A375 (cell line): ENCODE data around the gene JHY.

GRCh38 chr11:120304484-120304871 lies 20.6 kb upstream of the TLCD5 start:
- RAMPAGE, long total RNA, result no peak

DNA sequence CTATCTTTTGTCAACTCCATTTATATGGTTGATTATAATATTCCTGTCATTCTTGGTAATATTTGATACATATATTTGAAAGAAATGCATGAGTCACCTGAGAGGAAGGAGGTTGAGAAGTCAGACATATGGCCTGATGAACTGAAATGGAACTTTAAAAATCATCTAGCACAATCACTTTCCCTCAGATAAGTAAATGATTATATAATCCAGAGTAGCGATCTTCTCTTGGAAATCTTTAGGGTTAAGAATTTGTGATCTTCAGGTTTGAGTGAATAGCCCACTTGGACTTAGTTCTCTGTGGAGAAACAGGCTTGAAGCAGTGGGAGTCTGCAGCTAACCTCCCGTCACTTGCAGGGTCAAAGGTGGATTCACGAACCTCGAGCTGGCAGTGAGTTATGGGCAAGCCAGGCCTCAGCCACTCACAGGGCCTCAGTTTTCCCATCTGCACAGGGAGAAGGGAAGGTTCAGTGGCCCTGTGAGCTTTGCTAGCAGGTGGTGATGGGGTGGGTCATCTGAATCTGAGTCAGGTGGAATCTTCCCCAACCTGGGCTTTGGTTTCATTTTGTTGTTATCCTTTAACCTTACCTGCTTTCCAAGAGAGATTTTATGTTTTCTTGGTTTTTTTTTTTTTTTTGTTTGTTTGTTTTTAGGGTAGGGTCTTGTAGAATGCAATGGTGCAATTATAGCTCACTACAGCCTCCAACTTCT lies 86.7 kb upstream of the GRIK4 start:
- RAMPAGE, long total RNA, result no peak

- RAMPAGE, long total RNA, result no peak
Observed at GRCh38 chr11:120446351-120446577, 65.3 kb upstream of the GRIK4 start.

- RAMPAGE, long total RNA, result no peak
Observed at GRCh38 chr11:120457120-120457587, 54.4 kb upstream of the GRIK4 start.

- RAMPAGE, long total RNA, result no peak
Observed at GRCh38 chr11:120458013-120458458, 53.5 kb upstream of the GRIK4 start.

DNA sequence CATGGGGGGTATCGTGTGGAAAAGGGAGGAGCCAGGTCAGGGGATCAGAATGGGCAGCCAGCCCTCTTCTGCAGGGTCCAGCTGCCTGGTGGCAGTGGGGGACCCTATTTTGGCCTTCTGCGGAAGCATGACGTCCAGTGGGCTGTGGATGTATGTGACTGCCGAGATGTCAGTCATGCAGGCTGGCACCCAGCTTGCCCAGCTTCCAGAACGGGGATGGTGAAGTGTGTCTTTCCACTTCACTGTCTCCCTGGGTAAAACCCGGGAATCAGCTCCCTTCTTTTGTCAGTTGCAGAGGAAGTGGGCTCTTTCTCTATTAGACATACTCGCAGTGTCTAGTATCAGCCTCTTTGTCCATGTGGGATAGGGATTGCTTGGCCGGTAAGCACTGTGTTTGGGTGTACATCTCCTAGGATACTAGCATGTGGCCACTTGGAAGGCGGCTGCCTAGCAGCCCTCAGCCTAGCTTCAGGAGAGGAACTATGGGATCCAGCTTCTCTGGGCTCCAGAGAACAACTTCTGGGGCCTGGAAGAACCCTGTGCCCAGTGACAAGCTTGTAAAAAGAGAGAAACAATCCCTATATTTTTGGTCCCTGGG lies 51.4 kb downstream of the GRIK4 start:
- RAMPAGE, long total RNA, result no peak

DNA sequence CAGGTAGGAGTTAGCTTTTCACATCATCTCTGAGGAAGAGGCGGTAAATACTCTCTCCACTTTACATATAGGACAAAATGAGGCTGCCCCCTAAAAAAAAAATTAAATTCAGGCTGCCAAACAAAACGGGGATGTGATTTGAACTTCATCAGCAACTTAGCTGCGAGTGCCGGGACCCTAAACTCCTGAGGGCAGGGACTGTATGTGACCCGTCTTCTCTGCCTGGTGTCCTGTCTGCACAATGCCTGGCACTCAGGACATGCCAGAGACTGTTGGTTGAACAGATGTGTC lies 194.7 kb upstream of the TBCEL start:
- RAMPAGE, long total RNA, result no peak

GRCh38 chr11:121391987-121392368 lies 60.1 kb upstream of the SORL1 start:
- RAMPAGE, long total RNA, result no peak

GRCh38 chr11:121418513-121419201 lies 33.5 kb upstream of the SORL1 start:
- RAMPAGE, long total RNA, result no peak

DNA sequence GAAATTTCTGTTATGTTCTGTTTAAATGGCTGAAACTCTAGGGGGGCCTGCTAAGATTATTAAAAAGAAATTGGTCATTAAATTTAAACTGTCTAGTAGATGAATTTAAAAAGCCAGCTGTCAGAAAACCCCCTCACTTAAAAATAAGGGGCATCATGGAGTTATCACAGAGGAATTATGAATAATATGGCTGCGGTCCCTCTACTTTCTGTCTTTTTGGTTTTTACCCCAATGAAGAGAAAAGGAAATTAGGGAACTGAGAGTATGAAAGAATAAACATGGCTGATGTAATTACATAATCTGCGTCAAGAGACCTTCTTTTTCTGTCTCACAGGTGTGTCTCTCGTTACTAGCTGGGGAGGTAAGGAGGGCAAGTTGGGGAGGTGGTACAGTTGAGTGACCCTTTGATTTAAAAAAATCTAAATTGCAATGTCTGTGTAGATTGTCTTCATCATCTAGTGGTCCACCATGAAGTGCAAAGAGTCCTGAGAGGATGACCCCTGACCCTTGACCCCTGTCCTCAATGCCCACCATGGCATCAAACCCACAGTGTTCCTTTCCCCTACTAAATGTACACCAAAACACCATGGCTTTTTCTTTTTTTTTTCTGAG lies 21.8 kb upstream of the SORL1 start:
- RAMPAGE, long total RNA, result no peak

- RAMPAGE, long total RNA, result no peak
Observed at GRCh38 chr11:121467942-121468510, 15.9 kb downstream of the SORL1 start.

GRCh38 chr11:121614747-121615082 lies 162.6 kb downstream of the SORL1 start:
- RAMPAGE, long total RNA, result no peak

GRCh38 chr11:121689222-121689745 lies 237.2 kb downstream of the SORL1 start:
- RAMPAGE, long total RNA, result no peak

DNA sequence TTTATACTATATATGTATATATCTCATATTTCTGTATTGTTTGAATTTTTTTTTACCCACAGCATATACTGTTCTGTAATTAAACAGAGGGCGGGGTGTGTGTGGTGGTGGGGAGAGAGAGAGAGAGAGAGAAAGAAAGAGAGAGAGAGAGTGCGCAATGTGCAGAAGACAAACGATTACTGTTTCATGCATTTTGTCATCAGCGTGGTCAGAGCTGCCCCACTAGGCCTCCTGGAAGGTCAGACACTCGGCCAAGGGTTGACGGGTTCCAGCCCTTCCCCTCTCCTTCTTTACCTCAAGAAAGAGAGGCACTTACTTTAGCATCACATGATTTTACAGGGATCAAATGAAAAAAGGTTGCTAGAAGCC lies 269.8 kb downstream of the SORL1 start:
- RAMPAGE, long total RNA, result no peak

DNA sequence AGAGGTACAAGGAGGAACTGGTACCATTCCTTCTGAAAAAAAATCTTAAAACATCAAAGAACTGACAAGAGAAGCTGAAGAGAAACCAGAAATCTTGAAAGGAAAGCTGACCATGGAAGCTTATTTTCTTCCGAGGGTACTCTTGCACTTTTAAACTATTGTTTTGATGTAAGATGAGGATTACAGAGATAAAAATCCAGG lies 289.0 kb downstream of the BLID start:
- RAMPAGE, long total RNA, result no peak

DNA sequence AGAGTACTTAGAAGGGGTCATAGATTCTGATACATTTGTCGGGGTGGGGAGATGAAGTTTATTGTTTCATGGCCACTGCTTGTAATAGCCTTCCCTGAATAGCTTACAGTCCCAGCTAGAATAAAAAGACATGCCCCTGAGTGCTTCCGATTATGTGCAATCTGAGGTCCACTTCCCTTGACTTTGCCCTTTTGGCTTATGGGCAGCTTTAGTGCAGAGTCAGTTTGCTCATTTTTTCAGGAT lies 184.2 kb downstream of the BLID start:
- RAMPAGE, long total RNA, result no peak

- RAMPAGE, long total RNA, result no peak
Observed at GRCh38 chr11:122363287-122363628, 247.2 kb upstream of the BLID start.

- RAMPAGE, long total RNA, result no peak
Observed at GRCh38 chr11:122784652-122785054, 53.6 kb upstream of the CRTAM start.

DNA sequence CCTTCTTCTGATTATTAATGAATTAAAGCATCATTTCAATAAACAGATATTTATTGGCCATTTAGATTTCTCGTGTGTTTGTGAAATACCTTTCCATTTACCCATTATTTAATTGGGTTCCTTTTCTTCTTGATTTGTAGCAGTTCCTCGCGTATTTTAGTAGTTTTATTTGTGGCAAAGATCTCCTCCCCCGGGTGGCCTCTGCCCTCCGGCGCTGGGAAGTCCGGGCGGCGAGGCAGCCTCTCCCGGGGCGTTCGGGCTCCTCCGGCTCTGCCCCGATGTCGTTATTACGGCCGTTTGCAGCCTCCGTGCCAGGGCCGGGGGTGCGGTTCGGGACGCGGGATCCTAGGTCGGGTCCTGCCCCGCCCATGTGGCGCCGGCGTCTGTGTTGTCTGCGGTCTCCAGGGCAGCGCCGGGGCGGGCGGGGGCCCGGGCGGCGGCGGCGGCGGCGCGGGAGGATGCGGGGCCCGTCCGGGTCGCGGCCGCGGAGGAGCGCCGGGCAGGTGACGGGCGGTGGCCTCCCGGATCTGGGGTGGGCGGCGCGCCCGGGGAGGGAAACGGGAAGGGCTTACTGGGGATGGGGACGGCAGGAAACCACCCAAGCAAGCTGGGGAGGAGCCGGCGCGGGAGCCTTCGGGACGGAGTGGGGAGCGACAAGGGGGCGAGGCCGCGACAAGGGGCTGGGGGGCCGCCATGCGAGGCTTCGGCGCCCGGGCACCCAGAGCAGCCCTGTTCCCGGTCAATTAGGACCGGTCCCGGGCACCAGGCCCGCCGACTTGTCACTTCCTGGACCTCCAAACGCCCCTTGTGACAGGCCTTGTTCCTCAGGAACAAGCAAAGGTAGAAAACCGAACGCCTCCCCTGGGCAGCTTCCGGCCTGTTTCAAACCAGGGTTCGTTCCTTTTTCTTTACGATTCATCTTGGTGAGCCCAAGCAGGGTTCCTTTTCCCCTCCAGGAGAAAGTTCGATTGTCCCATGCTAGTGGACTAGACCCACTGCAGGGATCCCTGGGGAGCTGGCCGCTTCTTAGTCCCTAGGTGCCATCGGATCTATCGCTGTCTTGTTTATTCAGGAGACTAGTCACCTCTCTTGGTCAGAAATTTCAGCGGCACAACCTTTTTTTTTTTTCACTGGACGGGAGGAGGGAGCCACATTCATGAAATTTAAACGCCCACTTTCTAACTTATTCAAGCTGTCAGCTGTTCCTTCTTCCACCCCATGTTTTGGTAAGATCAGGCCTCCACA lies at the start of gene JHY:
TSS of gene JHY (plus strand) at position 290 of the 1,245 bp plus-strand sequence.
- RAMPAGE, long total RNA, result no peak

DNA sequence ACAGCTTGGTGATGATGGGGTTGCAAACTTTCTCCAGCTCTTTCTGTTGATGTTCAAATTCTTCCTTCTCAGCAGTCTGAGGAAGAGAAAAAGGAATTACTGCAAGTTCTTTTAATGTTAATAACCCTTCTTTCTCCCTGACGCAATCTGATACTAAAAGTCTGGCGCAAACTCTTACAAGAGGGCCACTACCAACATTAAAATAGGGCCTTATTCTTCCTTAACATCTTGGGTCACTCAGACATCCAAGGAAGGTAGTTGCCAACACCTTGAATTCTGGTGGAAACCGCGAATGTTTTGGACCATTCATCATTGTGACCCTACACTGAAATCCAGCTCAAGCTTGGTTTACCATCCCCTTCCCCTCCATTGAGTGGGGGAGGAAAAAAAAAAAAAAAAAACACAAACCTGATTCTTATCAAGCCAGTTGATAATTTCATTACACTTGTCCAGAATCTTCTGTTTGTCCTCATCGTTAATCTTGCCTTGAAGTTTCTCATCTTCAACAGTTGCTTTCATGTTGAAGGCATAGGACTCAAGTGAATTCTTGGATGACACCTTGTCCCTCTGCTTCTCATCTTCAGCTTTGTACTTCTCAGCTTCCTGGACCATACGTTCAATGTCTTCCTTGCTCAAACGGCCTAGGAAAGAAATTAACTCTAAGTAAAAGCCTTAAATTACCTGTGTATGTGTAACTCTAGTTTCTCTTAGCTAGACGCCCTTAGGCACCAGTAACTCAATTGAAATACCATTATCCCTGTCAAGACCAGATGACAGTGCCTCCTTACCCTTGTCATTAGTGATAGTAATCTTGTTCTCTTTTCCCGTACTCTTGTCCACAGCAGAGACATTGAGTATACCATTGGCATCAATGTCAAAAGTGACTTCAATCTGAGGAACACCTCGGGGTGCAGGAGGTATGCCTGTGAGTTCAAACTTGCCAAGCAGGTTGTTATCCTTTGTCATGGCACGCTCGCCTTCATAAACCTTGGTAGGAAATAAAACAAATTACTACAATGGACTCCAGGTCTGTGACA lies 3.8 kb downstream of the HSPA8 start:
- RAMPAGE, long total RNA, result no peak